Thoracic aorta (tissue), 1 donor: ENCODE measurements around a stretch of chr1.

DNA sequence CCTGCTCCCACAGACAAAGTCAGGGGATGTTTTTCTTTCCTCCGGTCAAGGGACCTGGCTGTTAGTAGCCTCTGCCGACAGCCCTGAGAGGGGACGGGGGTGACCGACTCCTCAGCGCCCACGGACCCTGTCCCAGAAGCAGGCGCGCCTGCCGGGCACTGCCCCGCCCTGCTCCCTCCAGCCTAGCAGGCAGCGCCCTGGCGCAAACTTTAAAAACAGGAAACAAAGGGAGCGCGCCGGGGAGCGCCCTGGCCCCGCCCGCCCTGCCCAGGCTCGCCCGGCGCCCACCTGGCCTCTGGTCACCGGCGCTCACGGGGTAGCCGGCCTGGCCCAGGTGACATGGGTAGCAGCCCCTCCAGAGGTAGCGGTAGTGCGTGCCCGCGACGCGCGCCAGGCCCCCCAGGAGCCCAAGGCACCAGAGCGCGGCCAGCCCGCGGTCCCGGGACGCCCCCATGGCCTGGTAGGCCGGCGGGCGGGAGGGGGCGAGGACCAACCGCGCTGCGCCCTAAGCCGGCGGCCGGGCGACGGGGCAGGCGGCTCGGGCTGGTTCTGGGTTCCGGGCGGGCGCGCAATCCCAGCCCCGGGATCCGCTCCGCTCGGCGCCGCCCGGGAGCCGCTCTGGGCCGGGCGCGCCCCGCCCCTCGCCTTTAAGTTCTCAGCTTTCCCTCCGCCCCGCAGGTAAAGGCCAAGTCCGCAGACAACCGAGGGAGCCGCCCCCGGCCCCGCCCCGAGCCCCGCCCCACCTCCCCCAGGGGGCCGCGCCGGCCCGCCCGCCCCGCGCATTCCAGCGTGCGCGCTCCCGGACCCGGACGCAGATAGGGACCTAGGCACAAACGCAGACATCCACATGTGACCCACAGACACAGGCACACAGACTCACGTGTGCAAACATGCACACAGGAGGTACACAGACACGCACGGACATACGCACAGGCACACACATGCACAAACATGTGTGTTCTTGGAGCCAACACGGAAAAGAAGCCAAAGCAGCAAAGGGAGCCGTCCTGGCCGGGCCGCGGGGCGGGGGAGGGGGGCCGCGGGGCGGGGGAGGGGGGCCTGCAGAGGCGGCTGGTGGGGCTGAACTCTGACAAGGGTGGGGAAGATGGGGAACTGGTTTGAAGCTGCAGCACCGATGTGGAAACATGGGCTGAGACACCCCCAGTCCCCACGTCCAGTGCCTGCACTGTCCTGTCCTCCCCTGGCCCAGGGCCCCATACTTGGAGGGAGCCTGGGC lies 76.7 kb downstream of the ARHGEF16 start:
- RAMPAGE, long total RNA: no peak

GRCh38 chr1:3542929-3543891 lies 68.1 kb downstream of the MEGF6 start:
- RAMPAGE, long total RNA: no peak

GRCh38 chr1:3786763-3787125 lies 9.6 kb downstream of the LRRC47 start:
- RAMPAGE, long total RNA: no peak

GRCh38 chr1:3890443-3890854 lies 9.6 kb downstream of the C1orf174 start:
- RAMPAGE, long total RNA: no peak

- RAMPAGE, long total RNA: no peak
Measured at GRCh38 chr1:3942529-3943277, 42.6 kb upstream of the C1orf174 start.

DNA sequence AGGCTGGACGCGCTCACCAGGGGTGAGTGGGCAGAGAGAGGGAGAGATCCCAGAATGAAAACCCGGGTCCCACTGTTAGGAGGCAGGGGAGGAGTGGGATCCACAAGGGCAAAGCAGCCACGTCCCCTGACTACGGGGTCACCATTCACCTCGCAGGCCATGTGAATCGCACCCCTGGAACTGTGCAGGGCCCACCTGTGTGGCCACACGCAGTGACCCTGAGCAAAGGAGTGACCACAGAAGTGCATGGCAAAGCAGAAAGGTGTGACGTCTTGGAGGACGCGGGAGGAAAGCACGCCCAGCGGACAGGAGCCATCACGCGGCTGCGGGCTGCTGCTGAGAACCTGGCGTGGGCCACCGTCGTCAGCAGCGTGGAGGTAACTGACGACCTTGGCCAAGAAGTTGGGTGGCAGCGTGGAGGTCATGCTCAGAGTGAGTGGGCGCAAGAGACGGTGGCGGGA lies 76.7 kb upstream of the C1orf174 start:
- RAMPAGE, long total RNA: no peak

- RAMPAGE, long total RNA: no peak
Measured at GRCh38 chr1:4127286-4127631, 227.2 kb upstream of the C1orf174 start.

- RAMPAGE, long total RNA: no peak
Measured at GRCh38 chr1:4166051-4166352, 265.9 kb upstream of the C1orf174 start.

DNA sequence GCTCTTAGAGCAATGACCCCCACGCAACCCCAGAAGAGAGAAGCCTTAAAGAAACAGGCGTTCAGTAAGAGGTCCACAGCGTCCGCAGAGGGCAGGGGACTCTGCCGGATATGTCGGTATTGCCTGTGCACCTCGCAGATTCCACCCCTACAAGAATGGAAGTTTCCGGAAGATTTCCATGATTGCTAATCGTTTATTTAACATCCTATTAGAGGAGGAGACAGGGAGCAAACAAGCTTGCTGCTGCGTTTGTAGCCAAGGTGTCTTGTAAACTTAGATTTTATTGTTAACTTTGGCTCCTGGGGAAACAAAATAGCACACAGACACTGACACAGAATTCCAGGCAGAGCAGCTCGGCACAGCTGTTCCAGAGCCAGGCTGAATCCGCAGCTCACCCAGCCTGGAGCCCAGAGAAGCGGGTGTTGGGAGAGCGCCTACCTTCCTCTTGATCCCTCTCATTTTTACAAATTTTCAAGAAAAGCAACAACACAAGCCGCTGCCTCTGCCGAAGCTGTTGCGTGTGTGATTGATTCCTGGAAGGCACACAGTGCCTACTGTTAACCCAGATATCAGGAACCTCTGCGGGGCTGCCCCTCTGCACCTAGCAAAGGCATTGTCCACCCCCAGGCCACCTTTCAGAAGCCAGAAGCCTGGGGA lies 75.7 kb downstream of the AJAP1 start:
- RAMPAGE, long total RNA: no peak

GRCh38 chr1:4977309-4978186 lies 323.1 kb downstream of the AJAP1 start:
- RAMPAGE, long total RNA: no peak

- RAMPAGE, long total RNA: no peak
Measured at GRCh38 chr1:5769132-5769806, 223.0 kb downstream of the NPHP4 start.

GRCh38 chr1:5993718-5994378 lies 1.6 kb upstream of the NPHP4 start:
- RAMPAGE, long total RNA: no peak

DNA sequence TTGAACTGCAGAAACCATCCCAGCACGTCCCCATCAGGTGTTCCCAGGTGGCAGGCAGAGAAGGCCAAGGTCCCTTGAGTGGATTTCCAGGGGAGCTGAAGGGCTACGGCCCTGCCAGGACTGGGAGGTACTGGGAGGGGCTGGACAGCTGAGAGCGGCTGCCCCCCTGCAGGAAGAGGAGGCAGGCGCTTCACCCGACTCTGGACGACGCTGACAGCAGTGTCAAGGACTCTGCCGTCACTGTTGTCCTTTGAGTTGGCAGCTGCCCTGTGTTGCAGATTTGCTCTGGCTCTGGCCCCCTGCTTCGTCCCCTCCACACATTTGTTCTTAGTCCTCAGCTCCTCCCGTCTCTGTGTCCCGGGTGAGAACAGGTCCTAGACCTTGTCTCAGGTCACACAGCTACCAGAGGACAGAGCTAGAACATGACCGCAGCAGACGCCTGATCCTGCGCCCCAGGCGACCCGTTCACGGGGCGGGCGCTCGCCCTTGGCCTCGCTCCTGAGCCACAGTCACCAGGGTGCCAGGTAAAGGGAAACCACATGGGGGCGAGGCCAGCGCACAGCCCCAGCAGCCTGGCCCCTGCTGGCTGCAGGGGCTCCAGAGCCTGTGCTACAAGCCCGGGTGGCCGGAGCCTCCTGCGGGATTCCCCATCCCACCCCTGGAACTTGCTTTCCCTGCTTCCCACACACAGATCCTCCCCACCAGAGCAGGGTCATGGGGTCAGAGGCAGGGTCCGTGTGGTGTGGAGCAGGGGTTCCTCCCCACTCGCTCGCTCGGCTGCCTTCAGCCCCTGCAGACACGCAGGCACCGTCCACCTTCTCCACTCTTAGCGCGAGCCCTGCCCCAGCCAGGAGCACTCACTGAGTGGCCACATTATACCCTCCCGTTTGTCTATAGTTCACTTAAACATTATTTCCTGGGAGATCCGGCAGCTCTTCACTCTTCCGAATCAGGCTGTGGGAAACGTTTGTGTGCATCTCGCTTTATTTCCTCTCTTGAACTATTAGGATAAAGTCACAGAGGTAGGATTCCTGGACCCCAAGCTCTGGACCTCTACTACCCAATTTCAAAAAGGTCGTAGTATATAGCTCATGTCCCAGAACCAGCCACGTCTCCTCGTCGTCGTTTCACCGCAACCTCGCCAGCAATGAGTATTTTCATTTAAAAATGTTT lies 10.8 kb upstream of the NPHP4 start:
- RAMPAGE, long total RNA: no peak

DNA sequence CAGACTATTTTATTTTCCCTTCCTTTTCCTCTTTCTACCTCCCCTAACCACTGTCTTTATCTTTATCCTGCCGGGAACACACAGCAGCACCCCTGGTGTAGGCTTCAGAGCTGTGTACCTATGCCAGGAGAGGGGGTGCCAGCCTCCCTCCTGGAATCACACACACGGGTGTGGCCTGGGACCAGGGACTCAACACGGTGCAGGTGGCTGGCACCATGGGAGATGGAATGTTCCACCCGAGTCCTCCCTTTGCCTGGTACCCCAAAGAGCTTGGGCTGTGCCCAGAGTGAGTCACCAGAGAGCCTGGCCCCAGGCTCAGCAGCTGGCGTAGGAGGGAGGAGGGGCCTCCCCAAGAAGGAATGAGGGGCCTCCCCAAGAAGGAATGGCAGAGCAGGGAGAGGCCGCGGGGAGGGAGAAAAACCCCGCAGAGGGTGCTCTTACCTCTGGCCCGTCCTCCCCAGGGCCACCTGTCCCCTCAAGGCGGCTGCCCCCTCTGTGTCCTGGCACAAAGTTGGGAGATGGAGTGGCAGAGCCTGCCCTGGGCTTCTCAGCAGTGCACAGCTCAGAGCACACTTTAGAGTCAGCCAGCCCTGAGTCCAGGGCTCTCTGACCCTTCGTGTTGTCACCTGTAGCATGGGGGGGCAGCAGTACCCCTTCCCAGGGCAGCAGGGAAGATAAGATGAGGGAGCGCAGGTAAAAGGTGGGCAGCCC lies 20.4 kb upstream of the KCNAB2 start:
- RAMPAGE, long total RNA: no peak

DNA sequence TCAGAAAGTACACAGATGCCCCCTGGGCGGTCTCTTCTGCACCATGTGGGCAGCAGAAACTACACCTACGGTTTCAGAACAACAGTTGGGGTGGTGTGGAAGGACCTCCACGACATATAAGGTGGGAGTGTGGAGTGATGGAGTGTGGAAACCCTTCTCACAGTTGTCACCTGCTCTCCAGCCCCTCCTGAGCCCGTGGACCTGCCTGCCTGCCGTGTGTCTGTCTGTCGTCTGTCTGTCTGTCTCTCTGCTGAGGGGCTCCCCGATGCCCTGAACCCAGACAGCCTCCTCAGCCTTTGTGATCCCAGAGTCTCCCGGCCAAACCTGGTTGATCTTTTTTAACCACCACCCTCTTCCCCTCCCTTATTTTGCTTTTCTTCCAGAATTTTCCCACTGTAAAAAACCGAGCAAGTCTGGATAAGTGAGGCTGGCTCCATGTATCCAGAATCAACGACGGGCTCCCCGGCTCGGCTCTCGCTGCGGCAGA lies 5.5 kb upstream of the KCNAB2 start:
- RAMPAGE, long total RNA: no peak

GRCh38 chr1:6100722-6101630 lies 55.3 kb downstream of the KCNAB2 start:
- RAMPAGE, long total RNA: no peak

DNA sequence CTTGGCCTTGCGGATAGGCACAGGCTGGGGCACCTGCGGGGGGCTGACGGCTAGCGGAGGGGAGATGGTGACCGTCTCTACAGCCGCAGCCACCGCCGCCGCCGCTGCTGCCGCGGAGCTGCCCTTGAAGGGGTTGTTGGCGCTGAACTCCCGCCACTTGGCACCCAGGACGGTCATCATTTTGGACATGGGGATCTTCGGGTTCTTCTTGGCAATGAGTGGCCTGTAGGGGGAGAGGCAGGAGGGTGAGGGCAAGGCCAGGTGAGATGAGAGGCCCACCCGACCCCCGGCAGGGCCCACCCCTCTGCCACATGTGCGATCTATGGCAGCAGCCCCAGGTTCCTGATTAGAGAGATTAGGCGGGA lies 25.5 kb downstream of the CHD5 start:
- RAMPAGE, long total RNA: no peak

- RAMPAGE, long total RNA: no peak
Measured at GRCh38 chr1:6259396-6259909, 1.4 kb downstream of the GPR153 start.

- RAMPAGE, long total RNA: no peak
Measured at GRCh38 chr1:6269678-6270447, 9.0 kb upstream of the GPR153 start.

GRCh38 chr1:6281103-6281593 lies 20.2 kb upstream of the GPR153 start:
- RAMPAGE, long total RNA: no peak